PFSK-1 (cell line): ENCODE measurements around a stretch of chr15.

- RRBS, result no CpG with 5 or more reads among the region's 3 CpGs
Observed at GRCh38 chr15:35306716-35307038, 221.6 kb upstream of the NANOGP8 start.

- RRBS, result no CpG with 5 or more reads among the region's 2 CpGs
Observed at GRCh38 chr15:35548453-35548815, 2.5 kb upstream of the DPH6 start.

- RRBS, result no CpG with 5 or more reads among the region's 5 CpGs
Observed at GRCh38 chr15:36791775-36792168, 212.3 kb downstream of the CDIN1 start.

- RRBS, result 37% methylated on average over 2 of the region's 11 CpGs
Observed at GRCh38 chr15:36808090-36809112, 229.0 kb downstream of the CDIN1 start.

GRCh38 chr15:36880129-36880669 is 220.2 kb downstream of the MEIS2 start:
- RRBS, result 57% methylated on average over 17 of the region's 39 CpGs

DNA sequence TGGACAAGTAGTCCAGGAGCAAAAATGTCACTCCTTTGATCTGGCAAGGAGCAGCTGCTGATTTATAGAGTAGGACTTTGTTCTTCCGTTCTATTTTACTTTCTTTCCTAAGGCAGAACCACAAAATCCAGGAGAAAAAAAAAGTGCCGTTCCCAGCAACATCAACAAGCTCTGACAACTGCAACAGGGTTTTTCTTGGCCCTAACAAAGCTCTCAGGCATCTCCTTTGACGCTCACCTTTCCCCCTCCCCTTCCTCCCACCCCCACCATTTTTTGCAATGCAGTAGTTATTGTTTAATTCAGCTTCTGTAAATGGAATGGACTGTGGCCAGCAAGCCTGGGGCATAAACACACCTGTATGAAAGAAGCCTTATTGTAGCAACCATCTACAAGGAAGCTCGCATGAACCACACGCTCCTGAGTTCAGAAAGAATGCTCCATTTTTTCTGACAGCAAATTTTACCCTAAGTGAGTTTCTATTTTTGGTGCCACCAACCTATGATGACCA is 196.2 kb downstream of the MEIS2 start:
- RRBS, result no CpG with 5 or more reads among the region's 5 CpGs

- RRBS, result no CpG with 5 or more reads among the region's 1 CpG
Observed at GRCh38 chr15:36914943-36915241, 185.5 kb downstream of the MEIS2 start.

- RRBS, result no CpG with 5 or more reads among the region's 8 CpGs
Observed at GRCh38 chr15:37000588-37001198, 99.7 kb downstream of the MEIS2 start.

- RRBS, result no CpG with 5 or more reads among the region's 2 CpGs
Observed at GRCh38 chr15:37619362-37619870, 315.0 kb upstream of the TMCO5A start.

DNA sequence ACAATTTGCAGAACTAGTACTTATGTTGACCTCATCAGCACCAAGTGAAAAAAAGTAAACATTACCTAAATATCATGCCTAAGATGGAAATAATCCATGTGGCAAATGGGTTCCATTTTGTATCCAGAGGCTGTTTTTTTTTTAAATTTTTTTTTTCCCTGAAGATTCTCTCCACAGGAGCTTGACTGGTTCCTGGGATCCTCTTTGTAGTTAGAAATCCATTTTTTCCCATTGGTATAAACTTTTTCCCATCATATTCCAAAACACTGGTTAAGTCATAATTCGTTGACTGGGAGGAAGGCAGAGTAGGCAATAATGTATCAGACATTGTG is 127.1 kb upstream of the TMCO5A start:
- RRBS, result no CpG with 5 or more reads among the region's 1 CpG

- RRBS, result no CpG with 5 or more reads among the region's 3 CpGs
Observed at GRCh38 chr15:37877728-37877983, 56.8 kb upstream of the TMCO5A start.

DNA sequence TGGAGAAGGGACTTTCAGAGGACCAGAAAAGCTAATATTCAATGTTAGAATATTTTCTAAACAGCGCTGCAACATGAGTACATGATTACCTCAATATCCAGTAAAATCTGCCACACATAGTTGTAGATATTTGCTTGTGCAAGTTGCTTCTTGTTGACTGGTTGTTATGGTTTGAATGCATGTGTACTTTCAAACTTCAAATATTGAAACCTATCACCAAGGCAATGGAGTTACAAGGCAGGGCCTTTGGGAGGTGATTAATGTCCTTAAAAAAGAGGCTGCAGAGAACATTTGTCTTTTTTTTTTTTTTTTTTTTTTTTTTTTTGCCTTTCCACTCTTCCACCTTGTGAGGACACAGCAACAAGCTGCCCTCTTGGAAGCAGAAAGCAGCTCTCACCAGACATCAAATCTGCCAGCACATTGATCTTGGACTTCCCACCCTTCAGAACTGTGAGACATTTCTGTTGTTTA is 50.0 kb downstream of the TMCO5A start:
- RRBS, result no CpG with 5 or more reads among the region's 1 CpG

- RRBS, result no CpG with 5 or more reads among the region's 17 CpGs
Observed at GRCh38 chr15:38251100-38251528, 1.5 kb upstream of the SPRED1 start.

GRCh38 chr15:38253002-38253263 is 297 bp downstream of the SPRED1 start:
- RRBS, result under 1% methylated on average over 7 of the region's 19 CpGs

- RRBS, result no CpG with 5 or more reads among the region's 1 CpG
Observed at GRCh38 chr15:38261968-38262667, 9.5 kb downstream of the SPRED1 start.

DNA sequence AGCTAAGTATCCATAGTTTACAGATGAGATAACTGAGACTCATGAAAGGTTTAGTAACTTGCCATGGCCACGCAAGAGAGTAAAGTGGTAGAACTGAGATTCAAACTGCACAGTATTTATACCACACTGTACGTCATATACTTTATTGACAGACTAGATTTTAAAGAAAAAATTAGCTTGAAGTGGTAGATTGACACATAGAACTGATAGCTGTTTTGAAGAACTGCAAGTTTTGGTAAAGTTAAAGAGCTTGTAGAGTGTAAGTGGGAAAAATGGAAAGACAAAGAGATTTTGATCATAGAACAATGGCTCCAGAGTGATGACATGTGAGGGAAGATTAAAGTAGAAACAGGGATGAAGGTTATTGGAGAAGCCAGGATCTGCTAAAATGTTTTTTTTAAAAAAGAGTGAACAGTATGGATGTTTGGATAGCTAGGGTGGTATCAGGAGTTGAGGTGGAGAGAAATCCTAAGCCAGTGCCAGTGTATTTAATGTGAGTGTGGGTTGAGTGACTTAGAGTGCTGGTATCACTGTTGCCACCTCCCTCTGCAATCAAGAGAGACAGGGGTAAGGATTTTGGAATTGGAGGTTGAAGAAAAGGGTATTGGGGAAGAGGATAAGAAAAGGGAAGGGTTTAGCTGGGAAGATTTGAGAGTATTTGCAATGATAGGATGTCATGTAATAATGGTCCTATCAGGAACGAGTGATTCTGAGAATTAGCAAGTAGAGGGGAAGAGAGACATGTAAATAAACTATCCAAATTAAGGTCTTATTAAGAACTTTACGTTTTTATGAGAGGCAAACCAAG is 11.7 kb downstream of the SPRED1 start:
- RRBS, result no CpG with 5 or more reads among the region's 4 CpGs

DNA sequence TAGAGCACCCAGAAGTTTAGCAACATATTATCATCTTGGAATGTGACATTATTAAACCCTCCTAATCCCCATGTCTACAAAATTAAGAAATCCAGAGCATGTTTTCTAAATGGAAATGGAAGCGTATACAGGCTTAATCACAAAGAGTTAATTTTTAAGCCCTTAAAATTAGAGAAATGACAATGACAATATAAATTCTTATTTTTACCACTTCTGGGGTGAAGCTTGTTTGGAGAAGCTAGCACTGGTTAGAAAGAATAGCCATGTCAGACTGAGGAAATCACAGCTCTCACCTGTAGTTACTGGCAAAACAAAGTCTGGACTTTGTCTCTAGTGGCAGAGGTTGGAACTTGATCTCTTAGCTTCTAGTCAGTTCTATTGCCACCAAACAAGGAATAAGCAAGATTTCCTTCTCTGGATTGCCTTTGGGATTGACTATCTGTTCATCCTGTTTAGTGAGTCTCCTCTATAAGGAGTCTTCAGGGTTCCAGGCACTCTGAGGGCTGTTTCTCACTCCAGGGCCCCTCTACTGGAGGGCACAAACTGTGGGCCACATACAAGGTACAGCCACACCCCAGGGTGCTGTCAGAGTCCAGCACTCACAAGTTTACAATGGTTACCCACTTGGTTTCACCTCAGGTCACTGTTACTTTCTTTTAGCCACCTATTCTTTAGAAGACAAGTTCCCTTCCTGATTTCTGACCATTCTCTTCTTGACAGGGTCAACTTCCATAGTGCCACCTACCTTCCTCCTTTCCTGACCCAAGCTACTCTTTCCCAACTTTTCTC is 426.7 kb upstream of the THBS1 start:
- RRBS, result no CpG with 5 or more reads among the region's 1 CpG

GRCh38 chr15:39301569-39302226 is 279.2 kb upstream of the THBS1 start:
- RRBS, result no CpG with 5 or more reads among the region's 4 CpGs

DNA sequence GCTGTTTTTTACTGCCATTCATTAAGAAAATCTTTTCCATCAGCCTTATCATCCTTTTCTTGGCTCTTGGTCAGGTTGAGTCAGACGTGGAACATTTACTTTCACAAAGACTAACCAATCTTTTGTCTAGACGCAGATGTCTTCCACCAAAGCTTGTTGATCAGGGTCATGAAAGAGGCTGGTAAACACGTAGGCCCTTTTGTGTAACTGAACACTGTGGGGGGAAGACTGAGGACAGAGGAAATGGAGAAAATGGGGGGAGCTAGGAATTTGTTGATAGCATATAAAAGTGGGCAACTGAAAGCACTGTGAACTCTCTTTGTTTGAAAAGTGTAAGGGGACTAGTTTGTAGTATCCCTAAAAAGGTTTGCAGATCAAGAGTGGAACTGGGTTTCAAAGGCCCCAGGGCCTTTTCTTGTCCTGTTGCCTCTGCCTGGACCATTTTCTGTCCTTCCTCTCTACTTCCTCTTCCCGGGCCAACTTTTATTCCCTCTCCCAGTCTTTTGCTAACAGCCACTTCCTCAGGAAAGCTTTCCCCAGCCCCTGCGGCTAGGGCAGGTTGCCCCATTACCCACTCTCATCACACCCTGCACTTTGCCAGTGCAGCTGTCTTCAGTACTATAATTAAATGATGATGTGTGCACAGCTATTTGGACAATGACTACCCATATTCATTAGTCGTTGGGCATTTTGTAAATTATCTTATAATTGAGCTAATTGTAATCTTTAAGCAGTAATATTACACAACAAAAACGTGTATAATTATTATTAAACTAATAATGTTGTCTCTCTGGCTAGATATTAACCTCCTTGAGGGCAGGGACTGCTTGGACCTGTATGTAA is 150.6 kb upstream of the THBS1 start:
- RRBS, result no CpG with 5 or more reads among the region's 7 CpGs

GRCh38 chr15:39582125-39582864 is 1.4 kb downstream of the THBS1 start:
- RRBS, result no CpG with 5 or more reads among the region's 28 CpGs